ENCODE measurements around the gene ALDH4A1.

- RRBS, result no CpG with 5 or more reads among the region's 5 CpGs
Measured at GRCh38 chr1:18639307-18639729, 8.7 kb downstream of the PAX7 start.

DNA sequence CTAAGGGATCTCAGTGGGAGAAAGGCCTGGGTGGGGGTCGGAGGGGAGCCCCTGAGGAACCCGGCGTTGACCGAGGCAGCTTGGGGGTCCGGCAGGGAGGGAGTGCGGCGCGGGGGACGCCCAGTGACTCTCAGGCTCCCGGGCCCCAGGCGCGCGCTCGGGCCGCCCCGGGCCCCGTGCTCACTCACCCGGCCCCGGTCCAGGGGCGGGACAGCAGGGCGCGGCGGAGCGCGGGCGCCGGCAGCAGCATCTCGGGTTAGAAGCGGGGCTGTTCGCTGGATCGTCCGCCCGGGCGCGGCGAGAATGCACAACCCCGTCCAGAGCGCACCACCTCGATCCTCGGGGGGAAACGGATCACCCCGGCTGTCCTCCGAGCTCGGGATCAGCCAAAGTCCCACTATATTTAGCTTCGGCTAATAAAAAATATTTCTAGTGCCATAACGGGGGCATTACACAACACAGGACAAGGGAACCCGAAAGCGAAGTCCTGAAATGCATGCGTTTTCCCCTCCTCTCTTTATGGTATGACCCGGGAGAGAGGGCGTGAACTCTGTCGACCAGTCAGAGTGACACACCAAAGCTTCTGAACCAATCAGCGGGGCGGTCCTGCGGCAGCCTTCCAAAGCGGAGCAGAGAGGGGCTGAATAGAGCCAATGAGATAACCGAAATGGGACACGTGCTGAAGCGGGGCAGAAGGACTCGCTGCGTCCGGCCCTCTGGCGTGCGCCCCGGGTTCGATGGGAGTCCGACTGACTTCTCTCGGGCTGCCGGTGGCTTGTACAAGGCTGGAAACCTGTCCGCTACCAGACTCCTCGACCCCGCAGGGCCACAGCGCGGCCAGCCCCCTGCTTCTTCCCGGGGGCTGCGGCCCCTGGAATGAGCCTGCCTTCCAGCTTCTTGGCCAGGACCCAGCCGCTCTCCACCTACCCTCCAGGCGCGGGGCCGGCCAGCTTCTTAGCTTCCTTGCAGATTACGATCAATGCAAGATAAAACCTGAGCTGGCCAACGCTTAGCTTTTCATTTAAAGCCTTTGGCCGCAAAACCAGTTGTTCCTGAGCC lies at the start of gene ALDH4A1:
ALDH4A1 (minus strand) TSS at position 282 of the 1,059 bp plus-strand sequence.
- RRBS, result 1% methylated on average over 48 of the region's 83 CpGs

GRCh38 chr1:18906425-18906738 lies 4.0 kb upstream of the ALDH4A1 start:
- RRBS, result no CpG with 5 or more reads among the region's 9 CpGs

DNA sequence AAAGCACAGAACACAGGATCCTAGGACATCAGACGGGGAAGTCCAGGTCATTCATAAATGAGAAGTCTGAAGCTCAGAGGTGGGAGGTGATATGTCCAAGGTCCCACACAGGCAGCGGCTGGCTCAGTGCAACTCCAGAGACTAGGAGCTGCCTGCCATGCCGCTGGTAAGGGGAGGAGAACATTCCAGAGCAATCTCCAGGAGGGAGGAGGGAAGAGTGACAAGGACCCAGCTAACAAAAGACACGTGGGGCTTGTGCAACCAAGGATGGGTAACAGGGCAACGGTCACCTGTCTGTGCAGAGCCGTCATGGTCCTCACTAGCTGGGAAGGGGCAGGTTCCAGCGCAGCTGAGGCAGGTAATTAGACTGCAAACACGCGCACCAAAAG lies 19.5 kb downstream of the IFFO2 start:
- RRBS, result no CpG with 5 or more reads among the region's 9 CpGs

DNA sequence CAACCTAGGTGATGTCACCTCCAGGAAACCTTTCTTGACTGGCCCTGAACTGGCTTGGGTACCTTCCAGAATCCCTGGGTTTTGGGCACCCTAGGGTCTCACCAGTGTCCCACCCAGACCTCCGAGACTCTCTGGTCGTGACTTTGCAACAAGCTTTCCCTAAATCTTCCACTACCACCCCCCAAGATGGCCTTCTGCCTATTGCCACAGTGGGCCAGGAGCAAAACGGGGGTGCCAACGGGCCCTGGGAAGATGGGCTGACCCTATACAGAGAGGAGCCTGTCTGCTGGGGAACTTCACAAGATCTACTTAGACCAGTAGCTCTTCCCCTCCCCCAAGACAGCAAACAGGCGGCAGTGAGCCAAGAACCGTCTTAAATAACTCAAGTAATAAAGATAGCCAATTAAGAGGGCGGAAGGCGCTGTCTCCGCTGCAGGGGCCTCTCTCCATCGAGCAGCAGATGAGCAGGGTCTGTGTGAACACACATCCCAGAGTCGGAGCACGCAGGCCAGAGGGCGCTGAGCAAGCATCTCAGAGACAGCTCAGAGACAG lies 11.3 kb downstream of the IFFO2 start:
- RRBS, result no CpG with 5 or more reads among the region's 13 CpGs

- RRBS, result no CpG with 5 or more reads among the region's 18 CpGs
Measured at GRCh38 chr1:18949808-18950401, 6.6 kb downstream of the IFFO2 start.

DNA sequence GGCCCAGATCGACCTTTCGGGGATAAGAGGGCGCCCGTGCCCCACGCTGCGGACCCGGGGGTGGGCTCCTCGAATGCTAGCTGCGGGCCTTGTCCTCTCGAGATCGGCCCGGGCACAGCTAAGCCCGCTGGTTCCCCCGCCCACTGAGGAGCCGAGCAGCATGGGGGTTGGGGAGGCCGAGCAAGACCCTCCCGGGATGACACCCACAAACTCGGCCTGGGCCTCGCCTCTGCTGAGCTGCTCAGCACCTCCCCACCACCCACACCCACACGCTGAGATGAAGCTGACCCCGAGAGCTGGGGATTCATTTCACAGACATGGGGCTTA lies 723 bp upstream of the IFFO2 start:
- RRBS, result 4% methylated on average over 10 of the region's 21 CpGs

GRCh38 chr1:19055054-19055466 lies 98.6 kb upstream of the IFFO2 start:
- RRBS, result no CpG with 5 or more reads among the region's 11 CpGs

- RRBS, result no CpG with 5 or more reads among the region's 15 CpGs
Measured at GRCh38 chr1:19069946-19070549, 113.6 kb upstream of the IFFO2 start.

DNA sequence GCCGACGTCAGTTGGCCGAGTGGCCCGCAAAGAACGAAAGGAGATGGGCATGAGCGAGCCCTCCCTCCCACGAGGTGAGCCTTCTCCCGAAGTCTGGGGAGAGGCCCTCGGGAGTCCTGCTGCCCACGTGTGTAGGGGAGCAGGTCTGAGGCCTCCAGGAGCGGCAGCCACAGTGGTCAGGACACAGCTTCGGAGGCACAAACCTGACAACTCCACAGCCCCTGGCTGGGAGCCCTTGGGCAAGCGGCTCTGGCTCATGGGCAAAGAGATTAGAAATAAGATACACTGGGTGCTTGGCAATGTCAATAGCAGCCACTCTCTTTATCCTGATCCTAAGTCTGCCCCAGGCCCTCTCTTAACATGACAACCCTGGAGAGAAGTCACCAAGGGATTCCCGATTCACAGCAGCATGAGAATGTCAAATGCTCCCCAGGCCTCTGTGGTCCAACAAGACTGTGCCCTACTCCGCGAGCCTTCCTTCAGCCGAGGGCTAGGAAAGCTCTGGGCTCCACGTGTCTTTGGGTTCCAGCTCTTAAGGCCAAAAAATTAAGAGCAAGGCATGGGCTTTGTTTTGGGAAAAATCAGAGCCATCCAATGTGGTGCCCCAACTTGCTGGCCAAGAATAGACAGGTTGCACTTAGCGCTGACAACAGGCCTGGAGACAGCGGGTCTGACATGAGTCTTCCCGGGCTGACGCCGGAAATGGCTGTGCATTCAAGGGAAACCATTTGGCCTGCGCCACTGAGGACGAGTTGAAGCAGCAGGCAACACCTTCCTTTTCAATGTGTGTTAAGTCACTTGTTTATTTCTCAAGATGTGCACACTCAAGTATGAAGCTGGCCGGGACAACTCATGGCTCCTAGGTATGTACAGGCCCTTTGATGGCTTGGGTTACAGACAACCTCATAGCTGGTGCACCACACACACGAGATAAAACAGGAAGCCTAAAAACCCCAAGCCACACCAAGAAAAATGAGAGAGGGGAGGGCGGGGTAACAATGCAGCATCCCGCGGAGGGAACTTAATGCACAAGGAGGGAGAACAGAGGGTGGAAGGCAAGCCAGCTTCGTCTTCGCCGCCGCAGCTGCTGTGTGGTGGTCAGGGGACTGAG lies 117.6 kb upstream of the IFFO2 start:
- RRBS, result 28% methylated on average over 2 of the region's 34 CpGs

GRCh38 chr1:19092509-19093244 lies 117.4 kb downstream of the UBR4 start:
- RRBS, result no CpG with 5 or more reads among the region's 9 CpGs

DNA sequence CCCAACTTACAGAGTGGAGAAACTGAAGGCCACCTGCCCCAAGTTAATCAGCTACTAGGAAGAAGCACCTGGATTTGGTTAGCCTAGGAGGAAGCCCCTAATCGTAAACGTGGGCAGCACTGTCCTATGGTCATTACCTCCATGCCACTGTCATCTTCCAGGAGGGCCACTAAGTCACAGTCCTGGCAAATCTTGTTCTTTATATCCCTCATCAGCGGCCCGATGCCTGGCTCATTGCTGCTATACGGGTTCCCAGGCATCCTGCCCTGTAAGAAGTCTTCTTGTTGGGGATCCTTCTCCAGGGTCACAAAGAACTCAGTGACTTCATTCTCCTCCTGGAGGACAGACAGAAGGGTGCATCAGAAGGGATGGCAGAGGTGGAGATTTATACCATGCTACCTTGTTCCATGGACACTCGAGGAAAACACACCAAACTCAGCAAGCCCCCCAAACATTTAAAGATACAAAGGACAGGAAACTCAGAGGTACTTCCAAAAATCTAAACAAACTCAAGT lies 109.8 kb downstream of the UBR4 start:
- RRBS, result no CpG with 5 or more reads among the region's 6 CpGs

GRCh38 chr1:19112556-19112836 lies 97.6 kb downstream of the UBR4 start:
- RRBS, result no CpG with 5 or more reads among the region's 12 CpGs

DNA sequence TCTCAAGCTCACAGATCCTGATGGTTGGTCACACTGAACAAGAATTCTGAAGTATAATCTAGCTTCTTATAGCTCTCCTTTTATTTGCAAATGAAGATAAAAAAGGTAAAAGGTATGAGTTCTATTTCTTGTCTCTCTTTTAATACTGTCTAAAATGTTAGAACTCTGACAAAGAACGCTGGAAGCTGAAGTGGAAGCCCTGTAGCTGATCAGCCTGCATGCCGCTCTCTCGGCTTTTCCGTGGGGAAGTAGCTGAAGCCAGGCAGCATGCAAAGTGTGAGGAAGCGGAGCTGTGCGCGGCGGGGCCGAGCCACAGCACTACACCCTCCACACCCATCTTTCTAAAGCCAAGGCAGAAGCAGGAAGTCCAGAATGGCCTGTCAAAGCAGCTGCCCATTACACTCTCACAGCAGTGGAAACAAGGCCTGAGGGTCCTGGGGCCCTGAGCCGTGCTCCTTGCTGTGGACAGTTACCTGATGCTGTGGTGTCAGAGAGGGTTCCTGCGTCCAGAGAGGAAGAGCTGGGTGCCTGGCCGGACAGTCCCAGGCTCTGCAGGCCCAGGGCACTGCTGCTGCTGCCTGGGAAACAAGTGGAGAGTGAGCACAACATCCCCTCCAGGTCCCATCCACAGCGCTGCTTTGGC lies 69.6 kb downstream of the UBR4 start:
- RRBS, result no CpG with 5 or more reads among the region's 13 CpGs

- RRBS, result no CpG with 5 or more reads among the region's 6 CpGs
Measured at GRCh38 chr1:19162386-19162815, 47.7 kb downstream of the UBR4 start.

- RRBS, result no CpG with 5 or more reads among the region's 4 CpGs
Measured at GRCh38 chr1:19178851-19179408, 31.1 kb downstream of the UBR4 start.

DNA sequence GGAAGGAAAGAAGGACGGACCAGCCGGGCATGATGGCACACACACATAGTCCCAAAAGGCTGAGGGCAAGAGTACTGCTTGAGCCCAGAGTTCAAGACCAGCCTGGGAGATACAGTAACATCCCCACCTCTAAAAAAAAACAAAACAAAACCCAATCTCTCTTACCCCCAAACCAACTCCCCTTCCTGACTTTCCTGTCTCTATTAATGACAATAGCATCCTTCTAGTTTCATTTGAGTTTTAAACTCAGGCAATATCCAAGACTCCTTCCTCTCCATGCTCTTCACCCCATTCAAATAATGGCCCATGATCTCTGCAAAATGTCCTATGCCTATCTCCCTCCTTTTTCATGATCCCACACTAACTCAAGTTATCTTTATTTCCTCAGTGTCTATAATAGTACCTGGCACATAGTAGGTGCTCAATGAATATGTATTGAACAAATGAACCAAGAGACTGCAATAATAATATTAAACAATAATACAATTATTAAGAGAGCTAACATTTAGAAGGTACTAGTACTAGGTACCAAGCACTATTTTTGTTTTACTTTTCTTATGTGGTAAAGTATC lies 28.7 kb downstream of the UBR4 start:
- RRBS, result no CpG with 5 or more reads among the region's 2 CpGs

- RRBS, result no CpG with 5 or more reads among the region's 6 CpGs
Measured at GRCh38 chr1:19208642-19209193, 1.3 kb downstream of the UBR4 start.

DNA sequence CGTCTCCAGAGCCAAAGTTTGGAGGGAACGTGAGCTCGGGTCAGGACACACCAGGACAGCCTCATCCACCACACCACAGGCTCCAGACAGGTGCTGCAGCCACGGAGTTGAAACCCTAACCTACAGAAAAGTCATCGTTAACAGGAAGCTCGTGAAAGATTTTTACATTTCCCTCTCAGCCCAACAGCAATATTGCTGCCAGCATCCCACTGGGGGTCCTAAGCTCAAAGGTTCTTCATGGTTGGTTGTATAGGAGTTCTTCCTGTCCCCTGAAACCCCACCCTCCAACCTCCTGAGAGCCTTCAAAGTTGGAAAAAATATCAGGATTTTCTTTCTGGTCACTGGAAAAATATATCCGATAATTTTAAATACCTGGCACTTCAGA lies 11.0 kb downstream of the EMC1 start:
- RRBS, result no CpG with 5 or more reads among the region's 7 CpGs

- RRBS, result no CpG with 5 or more reads among the region's 10 CpGs
Measured at GRCh38 chr1:19353461-19354211, 41.5 kb downstream of the SLC66A1 start.

All from mononuclear cell (primary cell).